ENCODE results near the genes TMEM39A and ADPRH.

GRCh38 chr3:119293379-119294305 lies 541 bp upstream of the ARHGAP31 start:
- PRO-cap = unidirectional peak, plus-strand start at chr3:119294086

- PRO-cap = no peak
Observed at GRCh38 chr3:119301652-119302487, 7.7 kb downstream of the ARHGAP31 start.

DNA sequence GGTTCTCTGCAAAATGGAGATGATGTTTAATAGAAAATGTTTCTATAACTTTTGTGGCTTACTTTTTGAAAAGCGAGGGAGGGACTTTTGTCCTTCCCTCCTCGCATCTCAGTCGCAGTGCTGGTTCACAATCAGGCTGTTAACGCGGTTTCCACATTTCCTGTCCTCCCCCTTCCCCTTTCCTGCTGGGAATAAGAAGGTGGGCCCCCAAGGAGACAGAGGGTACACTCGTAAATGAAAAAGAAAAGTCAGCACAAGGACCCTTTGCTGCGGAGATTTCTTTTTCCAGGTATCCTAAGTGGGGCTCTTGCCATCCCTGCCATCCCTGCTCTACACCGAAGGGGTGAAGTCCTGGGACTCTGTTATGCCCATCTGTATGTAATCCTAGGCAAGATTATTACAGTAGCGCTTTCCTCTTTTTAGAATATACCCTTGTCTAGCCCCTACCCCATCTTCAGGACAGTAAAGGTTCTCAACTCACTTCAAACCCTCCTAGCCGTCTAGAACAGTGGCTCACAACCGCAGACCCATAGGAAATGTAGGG lies 29.6 kb downstream of the ARHGAP31 start:
- PRO-cap = no peak

DNA sequence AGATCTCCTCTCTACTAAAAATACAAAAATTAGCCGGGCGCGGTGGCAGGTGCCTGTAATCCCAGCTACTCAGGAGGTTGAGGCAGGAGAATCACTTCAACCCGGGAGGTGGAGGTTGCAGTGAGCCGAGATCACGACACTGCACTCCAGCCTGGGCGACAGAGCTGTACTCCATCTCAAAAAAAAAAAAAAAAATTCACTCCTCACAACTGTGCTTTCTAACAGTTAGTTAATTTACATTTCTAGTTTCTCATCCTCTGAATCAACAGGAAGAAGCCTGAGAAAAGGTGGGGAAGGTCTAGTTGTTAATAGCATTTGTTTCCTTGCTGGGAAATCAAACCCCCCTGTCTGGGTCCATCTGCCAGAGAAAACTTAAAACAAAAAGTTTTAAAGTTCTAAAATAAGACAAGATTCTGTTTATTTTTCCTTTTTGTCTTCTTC lies 62.4 kb downstream of the TMEM39A start:
- PRO-cap = no peak

DNA sequence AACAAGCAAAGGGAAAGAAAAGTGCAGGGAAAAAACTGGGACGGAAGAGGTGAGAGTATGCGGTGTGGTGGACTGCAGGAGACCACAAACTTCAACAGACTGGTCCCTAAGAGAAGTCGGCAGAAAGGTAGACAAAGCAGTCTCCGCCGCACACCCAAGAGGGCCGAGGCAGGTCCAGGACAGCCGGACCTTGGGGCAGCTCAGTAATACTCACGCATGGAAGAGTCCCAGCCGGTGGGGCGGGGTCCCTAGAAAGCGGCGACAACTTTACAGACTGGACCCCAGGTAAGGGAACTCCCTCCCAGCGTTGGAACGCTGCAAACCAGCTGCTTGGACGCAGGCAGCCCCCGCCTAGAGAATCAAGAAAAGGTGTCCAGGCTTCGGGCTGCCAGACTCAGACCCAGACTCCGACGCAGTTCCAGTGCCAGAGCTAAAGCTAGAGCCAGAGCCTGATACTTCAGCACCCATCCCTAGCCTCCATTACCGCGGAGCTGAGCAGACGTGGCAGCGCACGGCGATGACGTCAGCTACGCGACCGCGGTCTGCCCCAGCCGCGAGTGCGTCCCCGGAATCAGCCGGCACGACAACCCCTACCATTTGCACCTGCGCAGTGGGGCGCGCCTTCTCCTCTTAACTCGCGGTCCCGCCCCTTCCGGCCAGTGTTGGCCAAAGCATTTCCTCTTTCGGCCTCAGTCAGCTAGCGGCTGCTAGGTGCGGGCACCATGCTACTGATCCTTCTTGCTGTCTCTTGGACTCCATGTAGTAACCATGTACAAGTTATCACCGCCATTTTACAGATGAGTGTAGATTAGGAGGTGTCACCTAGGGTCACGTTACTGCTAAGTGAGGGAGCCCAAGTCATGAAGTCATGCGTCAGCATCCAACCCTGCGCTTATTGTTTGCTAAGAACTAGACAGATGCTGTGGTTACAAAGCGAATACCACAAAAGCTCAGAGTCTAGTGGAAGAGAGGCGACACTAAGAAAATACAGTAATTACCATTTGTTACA lies at the start of gene TMEM39A:
Gene TMEM39A, minus strand, starts transcription at position 494 of the 1,009 bp plus-strand sequence.
- PRO-cap = bidirectional peak, plus-strand start at position 696 of the sequence, minus-strand start at position 493 of the sequence

GRCh38 chr3:119562189-119562743 lies 2.9 kb upstream of the CD80 start:
- PRO-cap = no peak

- PRO-cap = no peak
Observed at GRCh38 chr3:119570002-119570696, 9.1 kb upstream of the ADPRH start.

DNA sequence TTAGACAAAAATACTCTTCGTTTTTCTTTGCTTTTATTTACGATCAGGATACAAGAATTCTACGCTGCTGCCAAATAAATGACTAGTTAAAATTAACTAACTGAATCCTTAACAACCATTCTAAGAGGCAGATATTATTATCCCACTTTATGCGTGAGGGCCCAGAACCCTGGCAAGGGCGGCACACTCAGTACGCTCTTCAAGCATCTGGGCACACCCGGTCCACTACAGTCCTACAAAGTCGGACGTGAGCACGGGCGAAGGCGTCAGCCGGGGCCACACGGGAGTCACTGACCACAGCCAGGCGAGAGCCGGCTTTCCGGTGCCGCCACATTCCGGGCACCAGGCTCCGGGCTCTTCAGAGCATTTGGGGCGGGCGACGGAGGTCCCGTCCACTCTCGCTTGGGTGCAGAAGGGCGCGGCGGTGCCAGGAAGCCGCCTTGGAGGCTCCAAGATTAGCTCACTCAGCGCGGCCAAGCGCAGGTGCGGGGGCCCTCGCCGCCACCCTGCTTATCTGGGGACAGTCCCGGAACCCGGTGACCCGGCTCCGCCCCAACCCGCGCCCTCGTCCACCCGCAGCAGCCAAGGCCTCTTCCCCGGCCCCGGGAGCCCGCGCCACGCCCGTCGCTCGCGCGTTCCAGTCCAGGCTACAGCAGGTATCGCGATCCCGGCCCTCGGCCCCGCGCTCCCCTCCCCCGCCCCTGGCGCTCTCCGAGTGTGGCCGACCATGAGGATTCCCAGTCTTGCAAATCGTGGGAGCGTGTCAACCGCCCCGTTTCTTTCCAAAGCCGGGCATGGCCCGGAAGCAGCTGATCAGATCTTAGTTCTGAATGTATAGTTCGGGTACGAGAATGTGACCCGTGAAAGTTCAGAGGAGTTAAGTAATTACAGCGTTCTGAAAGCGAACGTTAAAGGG lies at the start of gene ADPRH:
Gene ADPRH, plus strand, starts transcription at position 297 of the 916 bp plus-strand sequence.
- PRO-cap = unidirectional peak, minus-strand start at position 512 of the sequence; bidirectional peak, plus-strand start at position 740 of the sequence, minus-strand start at position 512 of the sequence

GRCh38 chr3:119636160-119636705 lies 24.2 kb downstream of the POPDC2 start:
- PRO-cap = no peak

- PRO-cap = no peak
Observed at GRCh38 chr3:119665749-119666607, 5.6 kb upstream of the POPDC2 start.

- PRO-cap = no peak
Observed at GRCh38 chr3:119669909-119670369, 7.3 kb downstream of the COX17 start.

DNA sequence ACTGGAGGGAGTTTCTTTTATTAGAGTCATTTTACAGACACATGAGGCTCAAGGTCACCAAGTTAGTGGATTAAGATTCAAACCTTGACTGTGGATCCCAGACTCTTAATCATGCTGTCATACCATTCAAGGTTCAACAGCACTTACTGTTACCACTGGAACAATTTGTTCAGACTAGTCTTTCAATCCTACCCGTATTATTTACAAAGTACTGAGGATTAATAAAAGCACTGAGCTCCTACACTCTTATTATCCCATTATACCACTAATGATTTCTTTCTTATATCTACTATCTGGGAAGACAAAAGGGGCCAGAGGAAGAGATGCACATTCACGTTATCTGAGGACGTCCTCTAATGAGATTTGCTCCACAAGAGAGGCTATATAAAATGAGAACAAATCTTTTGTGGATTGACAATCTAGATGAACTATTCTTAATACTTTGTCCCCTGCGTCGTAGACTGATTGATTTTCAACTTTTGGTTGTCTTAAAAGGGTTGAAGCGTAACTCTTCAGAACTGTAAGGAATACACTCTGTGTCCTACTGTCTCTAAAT lies 1.0 kb downstream of the COX17 start:
- PRO-cap = no peak

DNA sequence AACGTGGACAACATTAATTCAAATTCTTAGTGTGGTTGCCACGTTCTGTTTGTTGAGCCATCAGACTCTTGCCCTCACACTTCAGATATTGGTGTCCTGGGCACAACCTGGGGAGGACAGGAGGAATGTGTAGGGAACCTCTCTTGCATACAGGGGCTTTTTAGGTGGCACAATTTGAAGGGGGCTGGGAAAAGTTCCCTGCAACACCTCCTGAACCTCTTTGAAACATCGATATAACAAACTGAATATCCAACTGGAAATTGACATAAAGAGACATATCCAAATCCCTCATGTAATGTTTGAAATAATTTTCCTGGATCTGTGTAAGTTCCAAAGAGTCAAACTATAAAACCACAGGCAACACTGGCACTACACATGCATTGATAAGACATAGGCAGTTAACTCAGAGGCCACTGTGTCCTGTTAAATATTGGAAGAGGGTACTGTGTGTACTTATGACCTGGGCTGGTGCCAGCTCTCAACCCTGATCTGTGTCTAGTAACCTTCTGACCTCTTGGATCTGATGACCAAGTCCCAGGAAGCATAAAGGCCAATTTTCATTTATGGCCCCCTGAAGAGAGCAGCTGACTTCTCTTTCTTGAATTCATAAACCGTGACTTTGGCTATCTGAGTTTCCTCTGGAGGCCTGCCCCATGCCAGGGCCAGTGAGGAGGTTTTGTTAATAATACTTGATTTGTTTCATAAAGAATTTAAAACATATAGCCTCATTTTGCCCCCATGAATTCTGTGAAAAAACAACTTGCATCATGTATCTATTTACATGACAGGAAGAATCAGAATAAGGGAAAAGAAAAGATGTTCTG lies 4.5 kb downstream of the NR1I2 start:
- PRO-cap = no peak

- PRO-cap = no peak
Observed at GRCh38 chr3:119958596-119958972, 135.7 kb downstream of the GSK3B start.

DNA sequence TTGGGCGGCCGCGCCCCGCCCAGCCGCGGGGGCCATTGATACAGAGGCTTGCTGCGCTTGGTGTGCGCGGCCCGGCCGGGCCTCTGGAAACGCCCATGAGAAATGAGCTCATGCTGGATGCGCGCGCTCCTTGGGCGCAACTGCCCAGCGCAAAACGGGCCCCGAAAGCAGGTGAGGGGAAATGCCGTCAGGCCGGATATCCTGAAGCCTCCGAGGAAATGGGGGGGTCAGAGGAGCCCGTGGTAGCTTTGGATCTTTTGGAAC lies 1.3 kb upstream of the GSK3B start:
- PRO-cap = bidirectional peak, plus-strand start at position 213 of the sequence, minus-strand start at position 142 of the sequence

- PRO-cap = no peak
Observed at GRCh38 chr3:120170257-120170699, 76.0 kb upstream of the GSK3B start.

GRCh38 chr3:120348420-120348994 lies 647 bp downstream of the LRRC58 start:
- PRO-cap = no peak

DNA sequence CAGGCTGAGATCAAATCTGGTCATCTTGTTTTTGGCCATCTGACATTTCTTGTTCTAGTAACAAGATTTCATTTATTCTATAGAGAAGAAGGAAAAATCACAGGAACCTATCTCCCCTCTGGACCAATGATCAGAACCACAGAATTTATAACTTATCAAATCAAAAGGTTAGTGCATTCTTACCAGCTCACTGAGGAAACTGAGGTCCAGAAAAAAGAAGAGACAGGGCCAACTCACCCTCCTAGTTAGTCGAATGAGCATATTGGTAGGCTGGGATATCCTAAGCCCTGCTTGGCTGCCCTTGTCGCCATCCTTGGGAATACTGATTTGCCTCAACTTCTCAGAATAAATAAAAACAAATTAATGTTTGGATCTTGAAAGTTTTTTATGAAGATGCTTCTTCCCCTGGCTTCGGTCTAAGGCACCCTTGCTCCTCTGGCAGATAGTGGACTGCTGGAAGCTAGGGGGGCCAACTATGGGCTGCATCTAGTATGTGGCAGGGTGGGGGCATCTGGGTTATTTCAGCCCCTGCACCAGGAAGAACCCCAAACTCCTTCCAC lies 46.5 kb upstream of the LRRC58 start:
- PRO-cap = no peak

- PRO-cap = no peak
Observed at GRCh38 chr3:120431974-120432634, 18.7 kb downstream of the FSTL1 start.

DNA sequence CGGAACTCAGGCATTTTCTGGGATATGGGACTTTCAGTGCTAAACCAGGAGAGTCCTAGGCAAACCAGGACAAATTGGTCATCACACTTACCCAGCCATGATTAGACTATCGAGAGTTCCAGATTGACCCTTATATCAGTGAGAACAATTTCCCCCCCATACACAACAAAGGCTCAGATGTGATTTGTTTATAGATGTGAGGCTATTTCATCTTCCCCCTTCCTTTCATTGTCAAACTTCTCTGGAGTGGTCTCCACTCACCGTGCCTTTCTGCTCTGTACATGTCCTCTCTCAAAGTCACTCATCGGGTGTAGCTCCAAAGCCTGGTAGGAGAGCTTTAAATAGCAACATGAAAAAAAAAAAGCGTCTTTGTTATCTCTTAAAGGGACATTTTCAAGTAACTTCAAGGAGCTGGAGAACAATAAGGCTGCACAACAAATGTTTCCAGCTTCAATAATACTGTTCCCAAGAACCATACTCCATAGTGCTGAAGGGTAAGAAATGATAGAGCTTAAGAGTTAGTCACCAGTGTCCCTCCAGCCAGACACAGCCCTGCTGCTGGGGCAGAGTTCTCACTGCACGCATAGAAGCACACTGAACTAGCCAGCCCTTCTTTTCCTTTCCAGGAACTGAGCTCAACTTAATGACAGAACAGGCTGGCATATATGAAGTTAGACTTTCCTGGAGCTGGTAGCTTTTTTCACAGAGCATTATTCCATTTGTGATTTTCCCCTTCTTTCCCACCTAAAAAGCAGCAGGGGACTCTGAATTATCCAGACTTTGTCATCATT lies 8.1 kb downstream of the FBXO40 start:
- PRO-cap = no peak